Uterus (tissue), 7 donors: ENCODE results near the genes SLC26A5, ATXN7L1 and CDHR3.

DNA sequence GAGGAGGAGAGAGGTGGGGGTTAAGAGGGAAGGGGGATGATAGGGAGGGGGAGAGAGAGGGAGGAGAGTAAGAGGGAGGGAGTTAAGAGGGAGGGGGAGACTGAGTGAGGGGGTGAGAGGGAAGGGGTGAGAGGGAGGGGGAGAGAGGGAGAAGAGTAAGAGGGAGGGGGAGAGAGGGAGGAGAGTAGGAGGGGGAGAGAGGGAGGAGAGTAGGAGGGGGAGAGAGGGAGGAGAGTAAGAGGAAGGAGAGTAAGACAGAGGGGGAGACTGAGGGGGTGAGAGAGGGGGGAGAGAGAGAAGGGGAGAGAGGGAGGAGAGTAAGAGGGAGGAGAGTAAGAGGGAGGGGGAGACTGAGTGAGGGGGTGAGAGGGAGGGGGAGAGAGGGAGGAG is 5.2 kb downstream of the RASA4B start:
- PRO-cap, 4 experiments, result no peak in any of the 4 experiments
- RAMPAGE, long total RNA, 2 experiments, result no peak in any of the 2 experiments

- PRO-cap, 4 experiments, result no peak in any of the 4 experiments
- RAMPAGE, long total RNA, 2 experiments, result no peak in any of the 2 experiments
- RRBS, result no CpG with 5 or more reads among the region's 4 CpGs
Measured at GRCh38 chr7:102875803-102876405, 36.9 kb upstream of the LRRC17 start.

- PRO-cap, 4 experiments, result no peak in any of the 4 experiments
- RAMPAGE, long total RNA, 2 experiments, result no peak in any of the 2 experiments
- RRBS, result no CpG with 5 or more reads among the region's 8 CpGs
Measured at GRCh38 chr7:103037682-103038101, 37.2 kb upstream of the ARMC10 start.

- PRO-cap, 4 experiments, result no peak in any of the 4 experiments
- RAMPAGE, long total RNA, 2 experiments, result no peak in any of the 2 experiments
- RRBS, result under 1% methylated on average over 4 of the region's 27 CpGs
Measured at GRCh38 chr7:103279660-103280184, 17.5 kb upstream of the PMPCB start.

- PRO-cap, 4 experiments, result no peak in any of the 4 experiments
- RAMPAGE, long total RNA, 2 experiments, result no peak in any of the 2 experiments
- RRBS, result no CpG with 5 or more reads among the region's 3 CpGs
Measured at GRCh38 chr7:103388603-103389244, 41.3 kb downstream of the PSMC2 start.

DNA sequence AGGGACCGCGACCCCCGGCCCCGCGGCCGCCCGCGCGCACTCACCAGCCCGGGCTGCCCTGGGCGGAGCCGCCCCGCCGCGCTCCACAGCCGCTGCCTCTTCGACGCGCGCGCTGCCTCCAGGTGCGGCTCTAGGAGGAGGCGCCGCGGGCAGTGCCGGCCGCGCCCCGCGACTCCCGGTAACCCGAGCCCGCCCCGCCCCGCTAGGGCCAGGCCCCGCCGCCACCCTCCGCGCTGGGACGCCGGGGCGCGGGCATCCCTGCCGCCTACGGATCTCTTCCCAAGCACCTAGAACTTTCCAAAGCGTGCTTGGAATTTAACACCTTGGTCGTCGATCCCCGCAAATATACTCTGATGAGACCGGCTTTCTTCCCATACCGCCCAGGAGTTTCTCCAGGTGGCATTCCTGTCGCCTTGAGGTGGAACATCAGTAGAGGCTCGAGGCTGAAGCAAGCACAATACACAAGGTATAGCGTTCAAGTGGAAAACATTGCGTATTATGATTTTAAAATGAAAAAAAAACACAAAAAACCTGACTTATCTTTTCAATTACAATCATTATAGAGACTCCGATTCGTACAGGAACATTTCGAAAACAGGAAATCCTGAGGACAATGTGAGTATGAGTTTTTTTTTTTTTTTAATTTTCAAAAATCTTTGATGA is at the start of gene SLC26A5:
Gene SLC26A5, minus strand, starts transcription at position 154 of the 663 bp plus-strand sequence.
- PRO-cap, 4 experiments, result no peak in any of the 4 experiments
- RAMPAGE, long total RNA, 2 experiments, result no peak in any of the 2 experiments
- RRBS, result 3% methylated on average over 30 of the region's 58 CpGs

DNA sequence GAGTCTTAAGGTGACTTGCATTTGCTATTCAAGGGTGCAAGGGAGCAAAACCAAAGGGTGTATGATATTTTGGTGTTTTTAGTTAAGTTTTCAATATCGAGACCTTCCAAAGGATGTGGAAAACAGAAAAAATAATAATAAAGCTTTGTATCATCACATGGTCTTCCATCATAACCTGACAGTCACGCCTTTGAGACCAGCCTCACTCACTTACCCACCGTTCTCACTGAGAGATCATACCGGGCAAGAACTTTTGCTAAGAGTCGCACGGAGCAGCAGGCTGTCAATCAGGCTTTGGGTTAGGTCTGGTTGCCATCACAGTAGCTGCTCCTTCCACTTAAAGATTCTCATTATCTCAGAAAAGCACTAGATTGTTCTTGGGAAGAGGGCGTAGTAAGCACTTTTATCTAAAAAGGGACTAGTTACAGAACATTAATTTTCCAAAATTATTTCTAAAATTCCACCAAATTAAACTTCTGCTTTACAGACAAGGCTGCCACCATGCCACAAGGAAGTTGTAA is 2.0 kb downstream of the RELN start:
- PRO-cap, 4 experiments, result no peak in any of the 4 experiments
- RAMPAGE, long total RNA, 2 experiments, result no peak in any of the 2 experiments
- RRBS, result no CpG with 5 or more reads among the region's 7 CpGs

- PRO-cap, 4 experiments, result no peak in any of the 4 experiments
- RAMPAGE, long total RNA, 2 experiments, result no peak in any of the 2 experiments
- RRBS, result no CpG with 5 or more reads among the region's 18 CpGs
Measured at GRCh38 chr7:103990370-103990800, 927 bp upstream of the RELN start.

DNA sequence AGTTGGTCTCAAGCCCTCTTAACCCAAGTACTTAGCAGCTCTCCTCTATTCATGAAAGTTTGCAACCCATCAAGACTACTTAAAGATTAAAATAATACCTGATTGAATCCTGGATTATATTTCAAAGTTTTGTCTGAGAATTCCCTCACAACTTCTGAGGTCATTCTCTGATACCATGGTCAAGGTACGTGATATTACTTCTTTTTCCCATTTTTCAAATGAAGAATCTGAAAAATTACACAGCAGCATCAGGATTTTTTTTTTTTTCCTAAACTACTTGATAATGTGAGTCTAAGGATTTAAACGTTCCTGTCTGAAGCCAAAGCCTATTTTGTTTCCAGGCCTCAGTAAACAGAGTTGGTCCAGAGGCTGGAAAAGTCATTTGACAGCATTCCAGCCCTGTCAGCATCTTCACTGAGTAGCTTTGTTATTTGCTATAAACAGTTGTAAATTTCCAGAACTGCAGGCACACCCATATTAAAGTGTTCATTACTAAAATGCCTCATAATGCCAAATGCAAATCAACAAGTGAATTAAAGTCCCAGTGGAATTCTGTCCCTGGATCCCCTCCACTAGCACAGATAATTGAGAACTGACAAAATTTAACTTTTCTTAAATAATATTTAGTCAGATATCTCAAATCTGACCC is 35.6 kb upstream of the KMT2E start:
- PRO-cap, 4 experiments, result peak in 1 of 4 experiments; most common minus-strand start position 333 of the sequence (in 1)
- RAMPAGE, long total RNA, 2 experiments, result no peak in any of the 2 experiments
- RRBS, result no CpG with 5 or more reads among the region's 2 CpGs

DNA sequence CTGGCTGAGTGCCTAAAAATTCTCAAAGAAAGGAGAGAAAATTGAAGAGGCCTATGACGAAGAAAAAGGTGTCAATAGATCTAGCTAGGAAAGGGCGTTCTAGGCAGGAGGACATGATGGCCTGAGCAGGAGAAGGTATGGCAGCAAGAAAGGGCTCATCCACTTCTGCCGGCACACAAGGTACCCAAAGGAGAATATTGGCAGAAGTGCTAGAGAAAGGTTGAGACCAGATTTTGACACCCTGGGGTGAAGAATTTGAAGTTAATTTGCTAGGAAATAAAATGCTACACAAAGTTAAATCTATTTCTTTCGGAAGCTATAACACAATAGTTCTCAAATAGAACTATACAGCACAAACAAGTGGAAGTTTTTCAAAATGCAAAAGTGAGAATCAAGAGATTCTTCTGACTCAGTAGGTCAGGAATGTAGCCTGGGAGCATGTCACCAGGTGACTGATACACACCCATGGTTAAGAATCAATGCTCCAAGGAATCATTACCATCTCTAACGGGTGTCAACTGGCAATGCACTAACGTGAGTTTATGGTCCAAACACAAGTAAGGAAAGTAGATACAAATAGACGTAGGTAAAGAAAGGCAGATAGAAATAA is 170.7 kb downstream of the SRPK2 start:
- PRO-cap, 4 experiments, result no peak in any of the 4 experiments
- RAMPAGE, long total RNA, 2 experiments, result no peak in any of the 2 experiments
- RRBS, result no CpG with 5 or more reads among the region's 7 CpGs

DNA sequence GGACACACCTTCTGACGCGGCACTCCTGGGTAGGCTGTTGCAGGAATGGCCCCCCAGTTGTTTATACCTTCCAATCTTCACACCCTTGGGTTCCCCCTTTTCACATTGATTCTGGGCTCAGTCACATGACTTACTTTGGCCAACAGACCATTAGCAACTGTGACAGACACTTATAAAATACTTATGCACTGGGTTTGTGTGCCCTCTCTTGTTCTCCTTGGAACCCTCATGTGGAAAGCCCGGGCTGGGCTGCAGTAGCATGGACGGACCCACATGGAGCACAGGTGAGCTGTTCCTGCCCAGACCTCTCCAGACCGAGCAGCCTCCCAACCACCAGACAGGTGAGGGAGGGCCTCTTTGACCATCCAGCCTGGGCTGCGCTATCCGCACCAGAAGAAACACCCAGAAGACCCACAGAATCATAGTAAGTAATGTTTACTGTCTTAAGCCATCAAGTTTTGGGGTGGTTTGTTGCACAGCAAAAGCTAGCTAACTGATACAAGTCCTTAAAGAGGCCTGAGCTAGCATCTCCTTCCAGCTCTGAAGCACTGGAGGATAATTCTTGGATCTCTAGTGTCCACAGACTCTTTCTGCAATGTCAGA is 68.8 kb downstream of the ATXN7L1 start:
- PRO-cap, 4 experiments, result no peak in any of the 4 experiments
- RAMPAGE, long total RNA, 2 experiments, result no peak in any of the 2 experiments
- RRBS, result no CpG with 5 or more reads among the region's 7 CpGs

GRCh38 chr7:105819287-105820103 is 56.9 kb downstream of the ATXN7L1 start:
- PRO-cap, 4 experiments, result no peak in any of the 4 experiments
- RAMPAGE, long total RNA, 2 experiments, result no peak in any of the 2 experiments
- RRBS, result no CpG with 5 or more reads among the region's 27 CpGs

- PRO-cap, 4 experiments, result peak in 4 of 4 experiments; most common minus-strand start chr7:105876498 (in 3)
- RAMPAGE, long total RNA, 2 experiments, result start-site peak on the minus strand in 1 of 2 experiments, at chr7:105876490-105876496 at its widest, 93 reads per replicate
- RRBS, result 0% methylated on average over 8 of the region's 34 CpGs
Measured at GRCh38 chr7:105876379-105876734, at the start of gene ATXN7L1. TSS of gene ATXN7L1 (minus strand) at chr7:105876599.

DNA sequence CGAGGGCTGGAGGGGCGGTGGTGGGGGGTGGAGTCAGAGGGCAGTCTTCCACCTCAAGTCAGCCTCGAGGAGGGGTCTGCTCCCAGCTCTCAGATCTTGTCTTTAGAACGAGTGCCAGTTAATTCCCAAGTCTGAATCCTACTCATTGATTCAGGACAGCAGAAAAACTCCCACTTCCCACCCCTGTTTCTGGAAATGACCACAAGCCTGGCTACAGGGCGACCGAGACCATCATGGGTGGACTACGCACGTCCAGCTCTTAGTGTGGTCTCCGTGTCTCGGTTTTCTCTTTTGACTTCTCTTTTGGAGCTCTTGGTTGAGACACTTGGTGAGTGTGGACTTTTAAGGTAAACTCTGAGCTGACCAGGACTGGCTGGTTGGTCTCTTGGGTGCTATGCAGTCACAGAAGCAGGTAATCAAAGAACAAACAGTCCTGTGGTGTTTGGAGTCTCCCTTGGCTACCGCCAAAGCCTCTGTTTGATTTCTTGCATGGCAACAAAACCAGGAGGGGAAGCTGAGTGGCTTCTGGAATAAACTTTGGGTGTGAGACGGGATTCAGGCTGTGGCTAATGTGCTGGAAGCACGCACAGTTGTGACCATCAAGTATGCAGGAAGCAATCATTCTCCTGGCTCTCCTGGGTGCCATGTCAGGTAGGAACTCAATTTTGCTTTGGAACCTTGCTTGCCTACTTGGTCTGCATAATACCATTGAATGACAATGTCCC is at the start of gene CDHR3:
Gene CDHR3, plus strand, starts transcription at position 551 of the 725 bp plus-strand sequence.
- PRO-cap, 4 experiments, result peak in 2 of 4 experiments; most common plus-strand start position 554 of the sequence (in 1); most common minus-strand start position 356 of the sequence (in 1)
- RAMPAGE, long total RNA, 2 experiments, result no peak in any of the 2 experiments
- RRBS, result no CpG with 5 or more reads among the region's 13 CpGs

- PRO-cap, 4 experiments, result peak in 2 of 4 experiments; most common minus-strand start chr7:106009923 (in 2)
- RAMPAGE, long total RNA, 2 experiments, result no peak in any of the 2 experiments
- RRBS, result no CpG with 5 or more reads among the region's 37 CpGs
Measured at GRCh38 chr7:106009252-106010252, 46.5 kb downstream of the CDHR3 start.

DNA sequence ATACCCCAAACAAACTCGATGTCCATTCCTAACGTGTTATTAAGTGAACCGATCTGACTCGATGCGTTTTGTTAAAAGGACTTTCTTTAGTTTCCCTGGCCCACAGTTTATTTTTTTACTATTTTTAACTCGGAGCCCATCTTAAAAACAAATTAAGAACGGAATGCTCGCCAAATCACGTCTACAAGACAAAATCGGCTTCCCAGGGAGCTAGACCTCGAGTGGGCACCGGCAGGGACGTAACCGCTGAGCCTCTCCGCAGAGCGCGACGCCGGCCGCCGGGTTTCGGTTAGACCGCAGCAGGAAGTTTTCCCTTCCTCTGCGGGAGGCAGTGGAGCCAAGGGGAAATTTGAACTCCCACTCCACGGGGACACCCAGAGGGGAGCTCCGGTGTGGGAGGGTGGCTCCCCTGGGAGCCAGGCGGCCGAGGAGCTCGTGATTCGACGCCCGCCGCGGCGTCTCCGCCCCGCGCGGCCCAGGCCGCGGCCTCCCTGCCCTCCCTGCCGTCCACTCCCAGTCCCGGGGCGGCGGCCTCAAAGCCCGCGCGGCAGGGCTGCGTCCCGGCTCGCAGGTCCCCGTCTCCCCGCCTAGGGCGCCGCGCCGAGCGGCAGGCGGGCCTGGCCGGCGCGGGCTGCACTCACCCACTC is 490 bp downstream of the SYPL1 start:
- PRO-cap, 4 experiments, result peak in 4 of 4 experiments; most common plus-strand start position 213 of the sequence (in 4); most common minus-strand start position 512 of the sequence (in 2)
- RAMPAGE, long total RNA, 2 experiments, result no peak in any of the 2 experiments
- RRBS, result 2% methylated on average over 33 of the region's 62 CpGs

- PRO-cap, 4 experiments, result no peak in any of the 4 experiments
- RAMPAGE, long total RNA, 2 experiments, result no peak in any of the 2 experiments
Measured at GRCh38 chr7:106196759-106197027, 84.6 kb upstream of the SYPL1 start.

DNA sequence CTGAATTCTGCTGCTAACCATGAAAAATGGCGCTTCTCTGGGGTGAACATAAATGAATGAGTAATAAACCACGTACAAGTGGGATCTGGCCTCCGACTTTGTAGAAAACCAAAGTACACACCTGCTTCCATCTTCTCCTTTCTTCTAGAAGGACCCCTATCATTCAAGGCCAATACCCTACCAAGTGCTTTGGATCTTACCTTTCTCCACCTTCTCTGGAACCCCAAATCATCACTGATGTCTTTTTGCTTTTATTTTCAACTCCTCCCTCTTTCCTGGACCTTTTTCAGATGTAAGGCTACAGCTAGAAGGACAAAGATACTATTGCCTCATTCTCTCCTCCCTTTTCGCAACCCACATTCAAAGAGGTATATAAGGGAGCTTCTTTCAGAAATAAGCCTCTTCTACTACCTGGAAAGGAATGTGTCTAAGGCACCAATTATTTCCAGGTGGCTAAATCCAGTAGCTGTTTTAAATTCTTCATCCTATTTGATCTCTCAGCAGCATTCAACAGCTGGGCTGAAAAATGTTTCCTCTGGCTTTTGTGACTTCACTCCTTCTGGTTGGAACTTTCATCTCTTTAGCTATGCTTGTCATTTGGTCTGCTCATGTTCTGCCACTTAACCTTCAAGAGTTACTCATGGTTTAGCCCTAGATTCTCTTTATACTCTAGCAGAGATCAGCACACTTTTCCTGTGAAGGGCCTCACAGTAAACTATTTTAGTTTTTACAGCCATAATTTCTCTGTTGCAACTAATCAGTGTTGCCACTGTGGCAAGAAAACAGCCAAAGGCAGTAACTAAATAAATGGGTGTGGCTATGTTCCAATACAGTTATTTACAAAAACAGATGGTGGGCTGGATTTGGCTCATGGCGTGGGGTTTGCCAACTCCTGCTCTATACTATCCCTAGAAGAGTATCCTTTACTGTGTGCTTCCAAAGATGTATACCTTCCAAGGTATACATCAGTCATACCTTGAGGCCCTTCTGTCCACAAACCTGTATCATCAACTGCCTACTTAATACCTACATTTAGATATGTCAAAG is 37.4 kb downstream of the NAMPT start:
- PRO-cap, 4 experiments, result no peak in any of the 4 experiments
- RAMPAGE, long total RNA, 2 experiments, result no peak in any of the 2 experiments
- RRBS, result no CpG with 5 or more reads among the region's 5 CpGs

DNA sequence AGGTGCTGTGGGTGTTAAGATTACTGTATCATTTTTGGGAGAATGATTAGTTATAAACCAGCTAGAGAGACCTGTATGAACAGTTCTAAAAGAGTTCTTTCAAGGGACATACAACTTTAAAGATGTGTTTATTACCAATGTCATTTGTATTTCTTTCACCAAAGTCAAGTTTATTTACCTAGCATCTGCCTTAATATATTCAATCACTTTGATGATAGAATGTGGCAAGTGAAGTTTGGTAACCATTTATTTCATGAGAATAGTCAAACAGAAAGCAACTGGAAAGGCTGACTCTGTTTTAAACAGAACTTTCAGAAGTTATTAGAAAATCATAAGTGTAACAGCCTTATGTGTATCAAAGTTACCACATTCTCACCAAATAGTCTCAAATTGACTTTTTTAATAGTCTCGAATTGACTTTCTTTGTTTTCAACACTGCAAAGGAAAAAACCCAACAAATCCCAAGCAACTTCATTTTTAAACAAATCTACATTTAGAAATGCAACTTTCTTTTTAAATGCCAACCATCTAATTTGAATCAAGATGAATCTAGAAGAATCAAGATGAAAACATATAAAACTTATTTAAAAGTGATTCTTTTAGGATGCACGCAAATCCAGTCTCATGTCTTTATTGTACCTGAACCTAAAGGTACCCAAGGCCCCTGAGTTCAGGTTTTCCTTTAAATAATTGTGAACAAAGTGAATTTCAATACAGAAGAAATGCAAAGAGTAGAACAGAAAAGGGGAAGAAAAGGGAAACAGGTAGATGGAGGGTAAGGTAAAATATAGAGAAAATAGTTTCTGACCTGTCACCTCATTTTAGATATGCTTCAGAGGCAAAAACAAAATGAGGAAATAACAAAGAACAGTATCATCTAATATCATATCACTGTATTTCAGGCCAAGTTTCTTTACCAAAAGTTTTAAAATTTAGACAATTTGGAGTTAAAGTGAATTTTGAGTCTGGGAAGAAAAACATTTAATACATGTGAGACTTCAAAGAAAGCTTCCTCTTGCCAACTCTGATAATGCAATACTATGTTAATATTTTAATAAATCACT is 29.4 kb downstream of the NAMPT start:
- PRO-cap, 4 experiments, result no peak in any of the 4 experiments
- RAMPAGE, long total RNA, 2 experiments, result no peak in any of the 2 experiments
- RRBS, result no CpG with 5 or more reads among the region's 2 CpGs

GRCh38 chr7:106285938-106286116 is 1.0 kb upstream of the NAMPT start:
- PRO-cap, 4 experiments, result peak in 1 of 4 experiments; most common minus-strand start chr7:106285966 (in 1)
- RAMPAGE, long total RNA, 2 experiments, result no peak in any of the 2 experiments
- RRBS, result no CpG with 5 or more reads among the region's 6 CpGs